HGPS cell (cell line): ENCODE measurements around the genes KCNG2, ADNP2 and PARD6G.

DNA sequence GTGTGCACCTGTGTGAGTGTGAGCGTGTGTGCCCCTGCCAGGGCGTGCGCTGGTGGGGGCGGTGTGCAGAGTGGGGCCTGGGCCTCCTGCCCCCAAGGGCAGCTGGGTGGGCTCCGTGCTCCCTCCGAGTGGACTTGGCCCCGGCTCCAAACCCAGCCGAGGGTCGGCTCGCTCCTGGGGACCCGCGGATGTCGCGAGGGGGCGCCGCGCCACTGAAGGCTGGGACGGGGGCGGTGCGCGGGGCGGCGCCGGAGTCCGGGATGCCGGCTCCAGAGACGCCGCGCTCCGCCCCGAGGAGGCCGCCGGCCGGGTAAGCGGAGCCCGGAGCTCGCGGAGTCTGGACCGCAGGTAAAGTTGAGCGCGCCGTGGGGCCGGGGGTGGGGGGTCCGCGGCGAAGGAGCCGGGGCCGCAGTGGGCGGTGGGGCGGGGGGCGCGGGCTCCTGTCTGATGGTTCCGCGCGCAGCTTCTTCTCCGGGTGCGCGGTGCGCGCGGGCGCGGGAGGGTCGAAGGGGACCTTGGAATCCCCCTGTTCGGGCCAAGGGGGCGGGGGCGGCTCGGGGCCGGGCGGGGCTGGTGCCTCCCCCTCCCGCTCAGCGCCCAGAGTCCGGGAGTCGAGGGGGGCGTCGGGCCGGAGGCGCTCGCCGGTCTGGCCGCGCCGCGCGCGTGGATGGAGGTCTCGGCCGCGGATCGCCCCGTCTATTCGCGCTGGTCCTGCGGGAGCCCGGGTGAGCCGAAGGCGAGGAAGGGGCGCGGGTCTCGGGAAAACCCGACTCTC, at the start of gene KCNG2:
Gene KCNG2, plus strand, starts transcription at position 272 of the 775 bp plus-strand sequence.
- RRBS = 4% methylated on average over 65 of the region's 101 CpGs

- RRBS = 68% methylated on average over 4 of the region's 32 CpGs
Observed at GRCh38 chr18:79825713-79826298, 28.1 kb downstream of the KCNG2 start.

GRCh38 chr18:79922692-79923240, 28.7 kb downstream of the SLC66A2 start:
- RRBS = no CpG with 5 or more reads among the region's 14 CpGs

DNA sequence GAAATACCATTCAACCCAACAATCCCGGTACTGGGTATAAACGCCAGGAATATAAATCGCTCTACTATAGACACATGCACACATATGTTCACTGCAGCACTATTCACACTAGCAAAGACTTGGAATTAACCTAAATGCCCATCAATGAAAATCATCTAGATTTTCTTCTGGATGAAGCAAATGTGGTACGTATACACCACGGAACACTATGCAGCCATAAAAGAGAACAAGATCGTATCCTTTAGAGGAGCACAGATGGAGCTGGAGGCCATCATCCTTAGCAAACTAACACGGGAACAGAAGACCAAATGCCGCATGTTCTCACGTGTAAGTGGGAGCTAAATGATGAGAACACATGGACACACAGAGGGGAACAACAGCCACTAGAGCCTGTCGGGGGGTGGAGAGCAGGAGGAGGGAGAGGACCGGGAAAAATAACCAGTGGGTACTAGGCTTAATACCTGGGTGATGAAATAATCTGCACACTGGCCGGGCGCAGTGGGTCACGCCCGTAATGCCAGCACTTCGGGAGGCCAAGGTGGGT, 11.5 kb downstream of the SLC66A2 start:
- RRBS = 95% methylated on average over 1 of the region's 16 CpGs

DNA sequence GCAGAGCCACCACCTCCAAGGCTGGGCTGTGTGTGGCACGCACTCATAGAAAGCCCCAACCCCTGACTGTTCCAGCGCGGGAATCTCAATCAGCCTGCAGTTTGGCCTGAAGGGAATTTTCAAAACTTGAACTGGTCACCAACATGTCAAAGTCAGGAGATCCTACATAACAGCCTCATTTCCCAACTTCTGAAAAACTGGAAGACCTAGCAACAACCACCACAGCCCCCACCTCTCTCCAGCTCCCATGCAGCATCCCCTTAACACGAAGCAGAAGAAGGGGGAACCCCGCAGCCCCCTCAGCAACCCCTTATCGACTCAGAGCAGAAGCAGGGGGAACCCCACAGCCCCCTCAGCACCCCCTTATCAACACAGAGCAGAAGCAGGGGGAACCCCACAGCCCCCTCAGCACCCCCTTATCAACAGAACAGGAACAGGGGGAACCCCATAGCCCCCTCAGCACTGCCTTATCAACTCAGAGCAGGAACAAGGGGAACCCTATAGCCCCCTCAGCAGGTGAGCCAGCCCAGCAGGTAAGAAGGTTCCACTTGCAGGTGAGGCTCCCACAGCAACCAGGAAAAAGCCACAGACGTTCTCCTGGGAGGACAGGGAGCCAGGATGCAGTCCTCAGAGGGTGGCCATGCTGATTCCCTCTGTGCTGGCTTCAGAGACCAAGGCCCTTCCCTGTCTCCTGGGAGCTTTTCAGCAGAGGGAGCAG, 6.7 kb downstream of the SLC66A2 start:
- RRBS = no CpG with 5 or more reads among the region's 7 CpGs

DNA sequence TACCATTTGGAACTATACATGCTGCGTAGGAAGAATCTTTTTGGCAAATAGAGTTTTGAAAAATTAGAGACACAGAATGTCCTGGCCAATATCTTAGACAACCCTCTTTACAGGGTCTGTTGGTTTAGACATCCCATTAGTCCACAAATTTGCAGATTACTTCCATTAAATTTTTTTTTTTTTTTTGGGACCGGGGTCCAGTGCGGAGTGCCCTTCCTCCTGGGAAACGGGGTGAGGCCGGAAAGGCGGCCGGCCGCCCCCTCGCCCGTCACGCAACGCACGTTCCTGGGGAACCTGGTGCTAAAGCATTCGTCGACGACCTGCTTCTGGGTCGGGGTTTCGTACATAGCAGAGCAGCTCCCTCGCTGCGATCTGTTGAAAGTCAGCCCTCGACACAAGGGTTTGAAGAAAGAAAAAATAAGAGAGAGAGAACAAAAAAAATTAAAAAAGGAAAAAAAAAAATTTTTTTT, 21.5 kb upstream of the RBFA start:
- RRBS = 54% methylated on average over 2 of the region's 21 CpGs

DNA sequence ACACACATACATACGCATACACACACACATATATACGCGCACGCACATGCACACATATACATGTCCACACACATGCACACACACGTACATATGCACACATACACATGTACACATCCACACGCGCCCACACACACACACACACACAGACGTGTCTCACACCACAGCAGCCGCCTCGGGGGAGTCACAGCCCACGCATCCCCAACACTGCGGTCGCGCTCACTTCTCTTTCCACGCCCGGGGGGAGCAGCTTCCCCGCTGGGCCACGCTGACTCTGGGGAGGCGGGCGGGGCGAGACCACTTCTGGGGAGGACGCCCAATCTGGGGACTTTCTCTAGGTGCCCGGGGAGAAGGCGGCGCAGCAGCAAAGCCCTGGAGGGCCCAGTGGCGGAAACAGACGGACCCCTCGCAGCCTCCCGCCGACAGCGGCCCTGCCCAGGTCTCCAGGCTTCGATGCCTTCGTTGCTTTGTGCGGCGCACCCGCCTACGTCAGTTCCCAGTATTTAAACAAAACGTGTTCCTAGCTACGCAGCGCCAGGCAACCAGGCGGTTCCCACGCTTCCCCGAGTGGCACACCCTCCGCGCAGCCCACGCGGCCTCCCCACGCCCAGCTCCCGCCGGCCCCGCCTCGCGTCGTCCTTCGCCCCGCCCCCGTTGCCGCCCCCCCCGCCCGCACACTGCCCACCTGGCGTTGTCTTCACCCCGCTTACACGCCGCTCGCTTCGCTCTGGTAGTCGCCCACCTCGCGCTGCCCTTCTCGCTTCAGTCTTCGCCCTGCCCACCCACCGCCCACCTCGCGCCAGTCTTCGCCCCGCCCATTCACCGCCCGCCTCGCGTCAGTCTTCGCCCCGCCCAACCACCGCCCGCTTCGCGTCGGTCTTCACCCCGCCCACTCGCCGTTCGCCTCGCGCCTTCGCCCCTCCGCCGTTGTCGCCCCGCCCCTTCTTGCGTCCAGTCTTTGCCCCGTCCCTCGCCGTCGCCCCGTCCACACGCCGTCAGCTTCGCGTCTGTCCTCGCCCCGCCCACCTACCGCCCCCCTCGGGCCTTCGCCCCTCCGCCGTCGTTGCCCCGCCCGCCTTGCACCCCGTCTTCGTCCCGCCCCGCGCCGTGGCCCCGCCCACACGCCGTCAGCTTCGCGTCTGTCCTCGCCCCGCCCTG, 688 bp upstream of the RBFA start:
- RRBS = 7% methylated on average over 5 of the region's 131 CpGs

DNA sequence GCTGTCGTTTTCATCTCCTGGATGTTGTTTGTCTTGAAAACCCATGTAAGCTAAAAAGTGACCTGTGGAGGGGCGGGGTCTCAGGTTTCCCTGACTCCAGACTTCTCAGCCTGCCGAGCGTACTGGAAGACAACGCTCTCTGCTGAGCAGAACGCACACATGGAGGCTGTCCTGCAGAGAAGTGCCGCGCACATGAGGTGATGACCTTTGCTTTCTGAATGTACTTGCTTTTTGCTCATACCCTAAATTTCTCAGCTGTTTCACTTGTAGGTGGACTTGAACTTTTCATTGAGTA, 4.1 kb downstream of the RBFA start:
- RRBS = no CpG with 5 or more reads among the region's 8 CpGs

DNA sequence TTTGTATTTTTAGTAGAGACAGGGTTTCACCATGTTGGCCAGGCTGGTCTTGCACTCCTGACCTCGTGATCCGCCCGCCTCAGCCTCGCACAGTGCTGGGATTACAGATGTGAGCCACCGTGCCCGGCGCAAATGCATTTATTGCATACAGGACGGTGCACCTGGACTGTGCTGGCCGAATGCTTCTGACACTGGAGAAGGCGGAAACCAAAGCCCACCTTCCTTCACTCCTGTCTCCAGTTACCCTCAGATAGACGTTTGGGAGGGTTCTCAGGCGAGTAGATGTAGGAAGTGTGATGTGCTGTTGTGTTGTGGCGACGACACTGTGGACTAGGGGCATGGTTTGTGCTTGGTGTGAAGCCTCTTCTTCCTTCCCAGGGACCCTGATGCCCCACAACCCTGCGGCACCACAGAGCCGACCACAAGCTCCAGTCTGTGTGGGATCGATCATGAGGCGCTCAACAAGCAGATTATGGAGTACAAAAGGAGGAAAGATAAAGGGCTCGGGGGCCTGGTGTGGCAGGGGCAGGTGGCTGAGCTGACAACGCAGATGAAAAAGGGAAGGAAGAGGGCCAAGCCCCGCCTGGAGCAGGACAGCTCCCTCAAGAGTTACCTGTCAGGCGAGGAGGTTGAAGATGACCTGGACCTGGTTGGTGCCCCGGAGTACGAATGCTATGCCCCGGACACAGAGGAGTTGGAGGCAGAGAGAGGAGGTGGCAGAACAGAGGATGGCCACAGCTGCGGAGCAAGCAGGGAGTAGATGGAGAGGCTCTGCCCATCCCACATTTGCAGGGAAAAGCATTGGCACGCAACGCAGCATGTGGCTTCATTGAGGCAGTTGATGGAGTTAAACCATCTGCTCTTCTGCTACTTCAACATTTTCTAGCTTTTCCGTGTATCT, 11.4 kb downstream of the RBFA start:
- RRBS = no CpG with 5 or more reads among the region's 29 CpGs

DNA sequence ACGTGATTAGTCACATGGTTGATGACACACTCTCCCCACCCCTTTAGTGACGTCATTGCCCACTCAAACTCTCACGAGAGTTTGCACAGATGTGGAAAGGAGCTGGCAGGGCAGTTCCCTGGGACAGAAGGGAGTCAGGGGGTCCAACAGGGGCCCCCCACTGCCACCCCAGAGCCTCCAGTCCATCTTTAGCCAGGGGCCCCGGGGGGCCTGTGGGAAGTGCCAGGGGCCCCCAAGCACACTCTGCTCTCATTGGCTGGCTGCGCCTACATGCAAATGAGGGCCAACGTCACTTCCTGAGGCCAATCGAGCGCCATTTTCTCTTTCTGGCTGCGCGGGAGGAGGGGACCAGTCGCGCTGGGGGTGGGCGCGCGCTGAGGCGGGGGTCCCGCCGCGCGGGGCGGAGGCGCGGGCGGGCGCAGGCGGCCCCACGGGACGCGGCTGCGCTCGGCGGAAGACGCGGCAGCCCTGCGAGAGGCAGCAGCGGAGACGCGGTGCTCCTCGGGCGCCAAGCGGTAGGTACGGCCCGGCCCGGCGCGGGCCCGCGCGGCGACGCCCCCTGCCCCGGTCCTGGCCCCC, at the start of gene ADNP2:
Gene ADNP2, plus strand, starts transcription at position 305 of the 579 bp plus-strand sequence.
- RRBS = 5% methylated on average over 1 of the region's 52 CpGs

DNA sequence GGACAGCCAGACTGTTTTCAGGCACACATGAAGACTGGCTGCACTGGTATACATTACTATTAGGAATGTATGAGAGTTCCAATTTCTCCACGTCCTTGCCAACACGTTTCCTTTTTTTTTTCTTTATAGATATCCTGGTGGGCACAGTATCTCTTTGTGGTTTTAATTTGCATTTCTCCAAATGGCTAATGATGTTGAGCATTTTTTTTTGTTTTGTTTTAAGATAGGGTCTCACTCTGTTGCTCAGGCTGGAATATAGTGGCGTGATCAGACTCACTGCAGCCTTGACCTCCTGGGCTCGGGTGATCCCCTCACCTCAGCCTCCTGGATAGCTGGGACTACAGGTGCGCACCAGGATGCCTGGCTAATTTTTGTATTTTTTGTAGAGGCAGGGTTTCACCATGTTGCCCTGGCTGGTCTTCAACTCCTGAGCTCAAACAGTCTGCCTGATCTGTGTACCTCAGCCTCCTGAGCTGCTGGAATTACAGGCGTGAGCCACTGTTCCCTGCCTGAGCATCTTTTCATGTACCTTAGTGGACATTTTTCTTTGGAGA, 7.5 kb downstream of the ADNP2 start:
- RRBS = no CpG with 5 or more reads among the region's 6 CpGs

- RRBS = no CpG with 5 or more reads among the region's 14 CpGs
Observed at GRCh38 chr18:80137412-80138064, 28.5 kb downstream of the ADNP2 start.

DNA sequence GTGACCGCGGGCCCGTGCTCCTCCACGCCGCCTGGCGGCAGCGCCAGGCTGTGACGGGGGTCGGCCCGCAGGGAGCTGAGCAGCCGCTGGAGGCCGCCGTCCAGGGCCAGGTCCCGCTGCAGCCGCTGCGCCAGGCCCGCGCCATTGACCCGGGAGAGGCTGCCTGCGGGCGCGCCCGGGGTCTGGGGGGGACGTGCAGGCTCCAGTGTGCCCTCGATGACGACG, 50.6 kb downstream of the ADNP2 start:
- RRBS = no CpG with 5 or more reads among the region's 27 CpGs

- RRBS = 2% methylated on average over 87 of the region's 125 CpGs
Observed at GRCh38 chr18:80246799-80247933, at the start of gene PARD6G. Gene PARD6G, minus strand, starts transcription at chr18:80247514.